ENCODE data around the genes CAP1, COL9A2 and NFYC.

- PRO-cap, result no peak
Measured at GRCh38 chr1:39441593-39442618, 49.5 kb upstream of the BMP8A start.

GRCh38 chr1:39485340-39486082 is 5.9 kb upstream of the BMP8A start:
- PRO-cap, result no peak

DNA sequence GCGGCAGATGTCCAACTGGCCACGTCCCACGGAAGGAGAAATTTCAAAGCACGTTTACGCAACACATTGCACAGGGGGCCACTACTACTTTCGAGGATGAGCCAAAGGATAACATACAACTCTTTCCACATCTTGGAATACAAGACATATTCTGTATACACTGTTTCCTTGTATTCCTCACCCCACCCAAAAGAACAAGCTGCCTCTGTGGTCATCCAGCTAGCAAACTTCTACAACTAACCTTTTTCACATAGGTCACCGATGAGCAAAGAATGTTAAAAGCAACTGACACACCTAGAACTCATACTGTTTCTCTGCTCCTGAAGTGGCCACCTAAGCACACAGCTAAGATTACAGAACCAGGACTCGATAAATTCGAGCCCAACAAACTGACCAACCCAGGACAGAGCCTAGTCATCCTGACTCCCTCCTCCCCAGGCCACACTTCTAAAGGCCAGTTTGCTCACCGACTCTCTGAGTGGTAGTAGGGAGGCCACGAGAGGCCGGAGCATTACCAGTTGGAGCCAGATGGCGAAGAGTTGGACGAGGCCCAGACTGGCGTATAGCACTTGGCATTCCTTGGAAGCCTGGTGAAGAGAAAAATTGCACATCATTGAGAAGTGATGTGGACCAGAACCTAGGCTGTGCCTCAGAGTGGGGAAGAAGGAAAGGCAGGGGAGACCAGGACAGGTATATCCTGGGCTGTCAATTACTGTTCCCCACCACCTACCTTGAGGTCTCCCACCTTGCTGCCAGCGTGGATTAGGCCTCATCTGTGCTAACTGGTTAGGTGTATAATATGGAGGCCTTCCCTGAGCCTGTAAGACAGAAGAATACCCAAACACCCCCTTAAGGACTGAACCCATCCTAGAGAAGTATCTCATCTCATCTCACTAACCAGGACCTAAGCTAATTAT is 12.4 kb downstream of the PABPC4 start:
- PRO-cap, result no peak

GRCh38 chr1:39733020-39733686 is 5.5 kb upstream of the PPIE start:
- PRO-cap, result no peak

DNA sequence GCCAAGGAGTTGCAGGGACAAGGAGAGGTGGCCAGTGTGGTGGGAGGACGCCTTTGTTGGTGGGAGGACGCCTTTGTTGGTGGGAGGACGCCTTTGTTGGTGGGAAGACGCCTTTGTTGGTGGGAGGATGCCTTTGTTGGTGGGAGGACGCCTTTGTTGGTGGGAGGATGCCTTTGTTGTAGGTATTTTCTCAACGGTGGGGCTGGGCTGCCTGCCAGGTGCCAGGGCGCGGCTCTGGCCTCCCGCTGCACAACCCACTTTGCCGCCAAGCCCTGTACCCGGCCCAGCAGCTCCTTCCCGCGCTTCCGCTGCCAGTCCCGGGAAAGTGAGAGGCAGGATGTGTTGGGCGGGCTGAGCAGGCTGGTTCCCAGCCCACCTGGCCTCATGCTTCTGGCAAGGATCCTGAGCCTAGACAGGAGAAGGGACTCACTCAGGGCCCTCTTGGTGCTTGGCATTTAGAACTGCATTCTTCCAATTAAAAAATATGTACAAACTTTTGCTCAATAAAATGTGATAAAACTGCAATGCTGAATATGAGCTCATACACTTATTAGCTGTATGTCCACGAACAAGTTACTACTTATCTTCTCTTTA is 30.9 kb upstream of the BMP8B start:
- PRO-cap, result no peak

- PRO-cap, result no peak
Measured at GRCh38 chr1:39832104-39832959, 43.7 kb upstream of the BMP8B start.

DNA sequence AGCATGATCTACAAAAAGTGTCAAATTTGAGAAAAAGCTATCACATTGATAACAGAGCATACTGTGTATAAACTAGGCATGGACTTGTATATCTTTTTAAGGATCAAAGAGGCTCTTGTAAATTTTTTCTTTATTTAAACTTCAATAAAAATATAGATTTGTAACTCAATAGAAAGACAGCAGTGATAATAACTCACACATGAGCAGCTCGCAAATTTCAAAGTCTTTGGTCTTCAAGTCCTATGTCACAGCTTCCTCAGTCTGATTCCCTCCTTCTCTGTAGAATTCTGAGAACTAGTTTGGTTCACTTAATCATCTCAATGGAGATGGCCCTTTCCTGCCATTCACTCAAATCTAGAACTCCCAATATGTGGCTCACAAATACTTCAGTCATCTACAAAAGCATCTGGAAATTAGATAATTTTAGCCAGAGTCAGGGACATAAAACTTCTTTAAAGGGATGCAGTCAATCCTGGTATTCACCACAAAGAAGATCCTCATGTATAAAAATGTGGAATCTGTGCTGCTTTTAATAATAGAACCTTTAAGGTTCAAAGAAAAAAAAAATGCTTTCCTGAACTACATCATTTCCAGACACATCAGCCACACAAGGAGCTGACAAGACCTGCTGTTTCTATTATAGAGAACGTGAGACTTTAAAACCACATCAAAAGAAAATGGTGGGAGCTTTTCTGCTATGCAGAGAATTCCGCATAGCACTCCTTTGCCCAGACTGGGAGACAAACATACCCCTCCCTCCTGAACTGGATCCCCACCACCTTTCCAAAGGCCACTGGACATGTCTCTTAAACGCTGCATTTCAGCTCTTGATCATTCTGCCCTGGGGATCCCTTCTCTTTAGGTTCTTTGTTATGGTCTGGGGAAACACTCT is 42.1 kb downstream of the TRIT1 start:
- PRO-cap, result no peak

DNA sequence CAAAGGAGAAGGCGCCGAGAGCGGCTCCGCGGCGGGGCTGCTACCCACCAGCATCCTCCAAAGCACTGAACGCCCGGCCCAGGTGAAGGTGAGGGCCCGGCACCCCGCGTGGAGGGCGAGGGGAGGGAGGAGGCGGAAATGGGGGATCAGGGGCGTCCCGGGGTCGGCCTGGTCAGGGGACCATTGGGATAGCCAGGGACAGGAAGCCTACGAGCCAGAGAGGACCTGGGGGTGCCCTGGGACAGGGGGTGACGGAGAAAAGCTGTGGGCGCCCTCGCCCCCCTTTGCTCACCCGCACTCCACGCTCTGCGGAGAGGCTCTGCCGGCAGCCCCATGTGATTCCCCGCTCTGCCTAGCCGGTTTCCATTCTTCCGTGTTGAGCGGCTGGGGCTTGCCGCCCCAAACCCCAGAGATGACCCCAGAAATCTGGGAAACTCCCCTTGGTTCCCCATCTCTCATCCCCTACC is 386 bp downstream of the MFSD2A start:
- PRO-cap, result bidirectional peak, plus-strand start outside the sequence, minus-strand start at position 310 of the sequence

DNA sequence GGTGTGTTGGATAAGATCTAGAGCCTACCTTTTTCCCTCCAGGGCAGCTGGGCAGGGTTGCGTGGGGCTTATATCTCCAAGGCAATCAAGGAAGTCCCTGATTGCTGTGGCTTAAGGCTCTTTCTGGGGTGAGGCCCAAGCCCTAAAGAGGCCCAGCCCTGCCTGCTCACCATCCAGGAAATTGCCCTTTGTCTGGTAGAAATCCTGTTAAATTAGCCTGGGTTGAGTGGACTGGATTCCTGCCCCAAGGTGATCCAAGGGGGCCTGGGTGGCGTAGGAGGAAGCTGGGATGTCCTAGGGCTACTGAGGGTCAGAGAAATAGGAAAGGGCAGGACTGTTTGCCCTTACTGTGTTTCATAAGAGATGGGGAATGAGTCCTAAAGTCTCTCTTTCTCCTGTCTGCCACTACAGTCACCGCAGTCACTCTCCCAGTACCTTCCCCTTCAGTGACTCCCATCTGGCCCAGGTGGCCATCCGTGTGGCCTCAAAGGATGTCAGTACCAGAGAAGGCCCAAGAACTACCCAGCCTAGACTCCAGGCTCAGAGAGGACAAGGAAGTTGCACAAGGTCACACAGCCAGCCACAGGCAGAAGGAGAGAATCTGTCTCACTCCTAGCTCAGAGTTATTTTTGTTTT is 25.8 kb downstream of the MFSD2A start:
- PRO-cap, result no peak

GRCh38 chr1:40040536-40041167 is at the start of gene CAP1:
Gene CAP1 (plus strand): TSS chr1:40040729.
- PRO-cap, result bidirectional peak, plus-strand start at chr1:40040773, minus-strand start at chr1:40040462

GRCh38 chr1:40161473-40162558 is 629 bp downstream of the RLF start:
- PRO-cap, result unidirectional peak, minus-strand start at chr1:40161631; unidirectional peak, minus-strand start at chr1:40161917

DNA sequence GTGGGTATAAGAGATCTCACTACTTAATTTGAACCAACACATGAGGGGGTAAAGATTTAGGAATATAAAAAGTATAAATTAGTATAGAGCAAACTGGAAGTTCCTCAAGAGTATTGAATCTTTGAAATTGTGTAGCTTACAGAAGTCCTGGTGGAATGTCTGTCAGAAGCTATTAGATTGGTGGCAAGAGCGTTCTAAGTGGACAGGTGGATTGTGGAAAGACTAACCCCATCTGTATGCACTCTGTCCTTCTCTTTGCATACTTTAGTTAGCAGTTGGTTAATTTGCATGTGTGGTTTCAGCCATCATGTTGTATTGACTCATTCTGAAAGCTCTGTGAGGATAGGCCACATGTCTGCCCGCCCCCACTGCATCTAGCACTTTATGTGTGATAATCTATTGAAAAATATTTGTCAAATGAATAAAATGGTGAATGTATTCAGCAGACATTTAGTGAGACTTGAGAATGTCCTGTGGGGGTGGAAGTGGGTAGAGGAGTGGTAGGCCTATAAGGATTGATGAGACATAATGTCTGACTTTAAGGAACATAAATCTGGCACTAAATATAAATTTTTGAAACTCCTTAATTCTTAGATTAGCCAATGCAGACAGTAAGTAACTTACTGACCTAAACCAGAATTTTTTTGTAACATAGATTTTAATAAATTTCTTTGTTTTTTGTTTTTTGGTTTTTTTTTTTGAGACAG is 25.3 kb downstream of the RLF start:
- PRO-cap, result no peak

DNA sequence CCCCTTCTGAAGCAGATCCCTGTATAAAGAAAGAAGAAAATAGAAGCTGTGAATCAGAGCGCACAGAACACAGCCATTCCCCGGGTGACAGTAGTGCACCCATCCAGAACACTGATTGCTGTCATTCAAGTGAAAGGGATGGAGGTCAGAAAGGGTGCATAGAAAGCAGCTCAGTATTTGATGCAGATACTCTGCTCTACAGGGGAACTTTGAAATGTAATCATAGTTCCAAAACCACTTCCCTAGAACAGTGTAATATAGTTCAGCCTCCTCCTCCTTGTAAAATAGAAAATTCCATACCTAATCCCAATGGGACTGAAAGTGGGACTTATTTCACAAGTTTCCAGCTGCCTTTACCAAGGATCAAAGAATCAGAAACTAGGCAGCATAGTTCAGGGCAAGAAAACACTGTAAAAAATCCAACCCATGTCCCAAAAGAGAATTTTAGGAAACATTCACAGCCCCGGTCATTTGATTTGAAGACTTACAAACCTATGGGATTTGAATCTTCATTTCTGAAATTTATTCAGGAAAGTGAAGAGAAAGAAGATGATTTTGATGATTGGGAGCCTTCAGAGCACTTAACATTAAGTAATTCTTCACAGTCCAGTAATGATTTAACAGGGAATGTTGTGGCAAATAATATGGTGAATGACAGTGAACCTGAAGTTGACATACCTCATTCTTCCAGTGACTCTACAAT is 8.1 kb upstream of the TMCO2 start:
- PRO-cap, result no peak

DNA sequence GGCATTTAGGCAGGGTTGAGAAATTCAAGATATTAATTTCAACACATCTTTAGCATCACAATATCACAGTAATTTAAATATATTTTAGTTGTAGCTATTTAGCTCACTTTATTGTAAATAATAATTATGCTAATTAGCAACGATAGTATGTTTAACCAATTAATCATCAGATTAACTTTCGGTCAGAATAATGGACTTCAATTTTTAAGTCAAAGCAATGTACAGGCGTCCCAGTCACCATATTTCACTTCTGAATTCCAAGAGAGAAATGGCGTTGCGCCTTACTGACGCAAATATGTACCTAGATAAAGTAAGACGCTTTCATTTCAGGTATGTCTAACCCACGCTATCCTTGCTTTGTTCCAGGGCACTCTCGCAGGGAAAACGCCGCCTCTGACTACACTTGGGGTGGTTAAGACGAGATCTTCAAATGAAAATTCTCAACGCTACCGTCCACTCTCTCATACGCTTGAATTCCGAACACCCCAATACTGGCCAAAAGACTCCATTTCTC is 875 bp upstream of the ZMPSTE24 start:
- PRO-cap, result no peak

DNA sequence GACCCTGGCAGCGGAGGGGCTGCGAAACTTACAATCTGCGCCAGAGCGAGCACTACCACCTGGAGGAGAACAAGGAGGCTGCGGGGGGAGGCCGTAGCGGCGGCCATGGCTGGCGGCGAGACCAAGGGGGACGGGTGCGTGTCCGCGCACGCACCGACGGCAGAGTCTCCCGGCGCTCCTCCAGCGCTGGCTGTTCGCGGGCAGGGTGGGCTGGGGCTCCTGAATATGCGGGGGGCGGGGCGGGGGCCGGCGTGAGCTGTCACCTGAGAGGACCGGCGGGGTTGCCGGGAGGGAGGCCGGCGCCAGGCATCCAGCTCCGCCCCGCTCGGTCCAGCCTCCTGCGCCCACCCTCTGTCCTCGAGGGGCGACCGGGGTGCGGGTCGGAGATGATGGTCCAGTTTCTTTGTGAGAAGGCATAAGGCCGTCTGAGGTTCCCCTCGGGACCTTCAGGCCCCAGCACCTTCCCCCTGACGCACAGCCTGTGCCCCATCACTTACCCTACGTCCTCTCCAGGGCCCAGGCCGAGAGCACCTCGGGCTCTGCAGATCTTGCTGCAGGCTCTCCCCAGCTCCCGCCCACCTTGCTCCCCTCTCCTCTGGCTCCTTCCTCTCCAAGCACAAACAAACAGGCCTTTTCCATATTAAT is at the start of gene COL9A2:
COL9A2 (minus strand) TSS at position 196 of the 645 bp plus-strand sequence.
- PRO-cap, result no peak

DNA sequence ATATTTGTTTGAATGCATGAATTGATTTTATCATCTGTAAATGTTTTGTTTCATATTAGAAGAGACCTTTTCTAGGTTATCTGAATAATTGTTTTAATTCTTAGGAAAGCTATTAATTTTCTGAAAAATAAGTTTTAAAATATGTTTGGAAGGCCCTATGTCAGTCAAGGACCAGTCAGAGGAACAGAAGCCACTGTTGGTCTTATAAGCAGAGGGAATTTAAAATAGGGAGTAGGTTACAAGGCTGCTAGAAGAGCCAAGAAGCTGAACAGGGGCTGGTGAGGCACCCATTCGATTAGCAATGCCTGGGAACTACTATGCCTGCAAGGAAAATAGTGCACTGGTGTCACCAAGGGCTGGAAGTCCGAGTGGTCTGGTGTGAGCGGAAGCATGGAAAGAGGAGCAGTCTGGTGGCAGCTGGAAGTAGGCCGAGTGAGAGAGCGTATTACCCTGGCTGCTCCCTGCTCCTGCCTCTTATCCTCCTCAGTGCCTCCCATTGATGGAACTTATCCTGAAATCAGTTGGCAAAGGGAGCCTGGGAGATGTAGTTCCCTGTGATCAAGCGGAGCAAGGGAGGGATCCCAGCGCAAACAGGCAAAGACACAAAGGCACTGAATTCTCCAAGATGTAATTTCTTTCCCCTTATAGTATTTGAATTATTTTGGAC is 9.5 kb downstream of the SMAP2 start:
- PRO-cap, result no peak

DNA sequence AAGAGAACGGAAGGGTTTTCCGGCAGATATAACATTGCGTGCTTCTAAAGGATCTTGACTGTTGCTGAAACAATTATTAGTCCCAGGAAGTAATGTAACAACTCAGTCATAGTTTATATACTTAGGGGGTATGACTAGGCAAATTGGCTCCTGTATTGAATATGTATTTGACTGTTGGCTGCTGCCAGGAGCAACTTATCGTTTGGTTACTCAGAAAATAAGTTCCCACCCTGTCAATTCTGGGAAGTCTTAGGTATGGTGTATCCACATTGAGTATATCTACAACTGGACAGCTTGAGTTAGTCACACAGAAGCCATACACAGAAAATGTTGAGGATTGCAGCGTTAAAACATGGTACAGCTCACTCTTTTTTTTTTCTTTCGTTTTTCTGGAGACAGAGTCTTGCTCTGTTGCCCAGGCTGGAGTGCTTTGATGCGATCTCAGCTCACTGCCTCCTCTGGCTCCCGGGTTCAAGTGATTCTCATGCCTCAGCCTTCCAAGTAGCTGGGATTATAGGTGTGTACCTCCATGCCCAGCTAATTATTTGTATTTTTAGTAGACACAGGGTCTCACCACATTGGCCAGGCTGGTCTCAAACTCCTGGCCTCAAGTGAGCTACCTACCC is 10.1 kb downstream of the SMAP2 start:
- PRO-cap, result no peak

- PRO-cap, result no peak
Measured at GRCh38 chr1:40399803-40401017, 26.7 kb downstream of the SMAP2 start.

DNA sequence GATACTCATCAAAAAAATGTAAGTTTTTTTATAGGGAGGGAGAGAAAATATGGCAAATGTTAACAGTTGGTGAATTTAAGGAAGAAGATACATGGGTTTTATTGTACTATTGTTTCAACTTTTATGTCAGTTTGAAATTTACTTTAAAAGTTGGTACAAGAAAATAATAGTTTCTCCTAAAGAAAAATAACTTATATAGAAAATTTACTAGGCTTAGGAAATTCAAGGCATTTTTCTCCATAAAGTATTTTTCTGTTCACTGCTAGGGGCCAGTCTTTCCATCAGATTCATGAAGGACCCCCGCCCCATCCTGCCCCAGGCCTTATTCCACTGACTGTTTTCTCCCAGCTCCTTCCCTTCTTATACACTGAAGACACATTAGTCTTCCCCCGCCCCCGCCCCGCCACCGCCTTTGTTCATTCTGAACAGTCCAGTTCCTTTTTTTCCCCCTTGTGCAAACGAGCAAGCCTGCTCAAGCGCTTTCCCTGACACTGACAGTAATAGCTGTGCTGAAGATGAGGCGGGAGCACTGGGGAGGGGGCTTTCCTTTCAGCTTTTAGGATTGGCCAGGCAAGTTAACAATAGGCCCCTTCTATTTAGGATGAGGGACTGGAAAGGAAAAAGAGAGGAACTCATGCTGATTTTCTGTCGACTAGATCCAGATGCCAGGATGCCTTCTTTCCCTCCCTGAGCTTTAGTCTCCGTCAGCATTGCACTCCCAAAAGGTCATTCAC is 29.0 kb upstream of the ZFP69B start:
- PRO-cap, result no peak

- PRO-cap, result bidirectional peak, plus-strand start at chr1:40691689, minus-strand start at chr1:40691670; bidirectional peak, plus-strand start at chr1:40692203, minus-strand start at chr1:40692038
Measured at GRCh38 chr1:40691053-40692168, at the start of gene NFYC. Gene NFYC (plus strand): TSS chr1:40691704.